ENCODE results near the genes FSCB and MIS18BP1.

DNA sequence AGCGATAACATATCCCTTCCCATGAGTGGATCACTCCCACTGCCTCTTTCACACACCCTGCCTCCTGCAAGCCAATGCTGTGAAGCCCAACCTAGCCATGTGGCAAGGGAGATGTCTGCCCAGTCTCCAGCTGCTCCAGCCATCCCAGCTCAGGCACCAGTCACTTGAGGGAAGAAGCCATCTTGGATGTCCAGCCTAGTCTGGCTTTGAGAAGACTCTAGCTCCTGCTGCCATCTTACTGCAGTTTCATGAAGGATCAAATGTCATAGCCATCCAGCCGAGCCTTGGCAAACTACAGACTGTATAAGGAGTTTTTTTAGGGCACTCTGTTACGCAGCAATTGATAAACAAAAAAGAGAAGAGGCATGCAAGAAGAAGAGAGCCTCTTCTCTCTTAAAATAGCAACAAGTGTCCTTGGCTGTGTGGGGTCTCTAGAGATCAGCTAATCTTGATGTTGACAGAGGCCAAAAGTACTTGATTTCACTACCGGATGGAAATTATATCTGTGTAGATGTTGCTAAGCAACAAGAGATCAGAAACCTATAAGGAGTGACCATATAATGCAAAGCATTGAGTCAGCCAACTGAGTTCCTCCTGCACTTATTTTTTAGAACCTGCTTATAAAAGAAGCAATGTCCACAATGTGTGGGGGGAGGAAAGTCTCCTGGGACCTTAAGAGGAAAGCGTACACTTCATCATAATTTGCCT is 241.5 kb downstream of the BRMS1L start:
- PRO-cap = no peak

DNA sequence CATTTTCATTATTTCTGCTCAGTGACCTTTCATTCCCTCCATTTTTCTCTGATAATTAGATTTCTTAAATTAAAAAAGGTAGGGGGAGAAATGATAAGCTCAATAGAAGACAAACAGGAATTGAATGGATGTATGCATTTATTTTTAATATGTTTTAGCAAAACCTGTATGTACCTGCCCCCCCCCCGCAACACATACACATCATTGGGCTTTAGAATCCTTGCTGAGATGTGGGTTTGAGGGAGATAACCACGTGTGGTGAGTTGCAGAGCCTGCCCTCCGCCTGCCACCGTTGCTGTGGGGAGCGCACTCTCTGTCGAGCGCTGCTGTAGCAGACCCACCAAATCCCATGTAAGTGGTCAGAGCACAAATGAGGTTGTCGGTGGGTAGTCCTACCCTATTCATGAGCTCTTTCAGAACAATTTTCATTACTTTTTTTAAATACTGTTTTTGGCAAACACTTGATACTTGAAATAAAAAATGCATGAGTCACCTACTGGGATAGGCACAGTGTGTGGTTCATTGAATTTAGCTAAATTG is 242.6 kb downstream of the BRMS1L start:
- PRO-cap = no peak

- PRO-cap = no peak
Observed at GRCh38 chr14:36124837-36125083, 195.7 kb downstream of the MBIP start.

DNA sequence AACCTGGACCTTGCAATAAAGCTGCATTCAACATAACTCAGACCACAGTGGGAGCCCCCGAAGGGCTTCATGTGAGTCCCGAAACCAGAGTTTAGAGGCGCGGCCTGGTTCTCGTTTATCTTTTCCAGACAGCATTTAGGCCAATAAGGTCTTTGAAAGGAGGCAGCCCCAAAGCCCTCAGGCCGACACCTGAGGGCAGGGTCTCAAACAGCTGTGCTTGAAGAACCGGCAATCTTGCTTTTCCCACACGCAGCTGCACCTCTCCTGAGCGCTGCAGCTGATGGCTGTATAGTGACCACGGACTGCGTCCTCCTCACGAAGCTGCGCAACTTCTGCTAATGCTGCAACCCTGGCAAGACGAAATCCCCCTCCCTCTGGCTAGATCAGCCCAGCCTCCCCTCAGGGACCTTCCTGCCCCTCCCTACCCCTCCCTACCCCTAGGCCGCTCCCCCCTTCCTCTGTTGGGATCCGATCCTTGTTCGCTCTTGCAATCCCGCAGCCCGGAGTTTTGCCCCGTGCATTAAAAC is 5.0 kb upstream of the PAX9 start:
- PRO-cap = no peak

GRCh38 chr14:36663216-36663465 is 1.5 kb downstream of the PAX9 start:
- PRO-cap = no peak

GRCh38 chr14:36683405-36683749 is 21.7 kb downstream of the PAX9 start:
- PRO-cap = no peak

GRCh38 chr14:37600776-37601487 is 5.5 kb downstream of the TTC6 start:
- PRO-cap = no peak

GRCh38 chr14:39016868-39017899 is 85.9 kb downstream of the SEC23A start:
- PRO-cap = no peak

DNA sequence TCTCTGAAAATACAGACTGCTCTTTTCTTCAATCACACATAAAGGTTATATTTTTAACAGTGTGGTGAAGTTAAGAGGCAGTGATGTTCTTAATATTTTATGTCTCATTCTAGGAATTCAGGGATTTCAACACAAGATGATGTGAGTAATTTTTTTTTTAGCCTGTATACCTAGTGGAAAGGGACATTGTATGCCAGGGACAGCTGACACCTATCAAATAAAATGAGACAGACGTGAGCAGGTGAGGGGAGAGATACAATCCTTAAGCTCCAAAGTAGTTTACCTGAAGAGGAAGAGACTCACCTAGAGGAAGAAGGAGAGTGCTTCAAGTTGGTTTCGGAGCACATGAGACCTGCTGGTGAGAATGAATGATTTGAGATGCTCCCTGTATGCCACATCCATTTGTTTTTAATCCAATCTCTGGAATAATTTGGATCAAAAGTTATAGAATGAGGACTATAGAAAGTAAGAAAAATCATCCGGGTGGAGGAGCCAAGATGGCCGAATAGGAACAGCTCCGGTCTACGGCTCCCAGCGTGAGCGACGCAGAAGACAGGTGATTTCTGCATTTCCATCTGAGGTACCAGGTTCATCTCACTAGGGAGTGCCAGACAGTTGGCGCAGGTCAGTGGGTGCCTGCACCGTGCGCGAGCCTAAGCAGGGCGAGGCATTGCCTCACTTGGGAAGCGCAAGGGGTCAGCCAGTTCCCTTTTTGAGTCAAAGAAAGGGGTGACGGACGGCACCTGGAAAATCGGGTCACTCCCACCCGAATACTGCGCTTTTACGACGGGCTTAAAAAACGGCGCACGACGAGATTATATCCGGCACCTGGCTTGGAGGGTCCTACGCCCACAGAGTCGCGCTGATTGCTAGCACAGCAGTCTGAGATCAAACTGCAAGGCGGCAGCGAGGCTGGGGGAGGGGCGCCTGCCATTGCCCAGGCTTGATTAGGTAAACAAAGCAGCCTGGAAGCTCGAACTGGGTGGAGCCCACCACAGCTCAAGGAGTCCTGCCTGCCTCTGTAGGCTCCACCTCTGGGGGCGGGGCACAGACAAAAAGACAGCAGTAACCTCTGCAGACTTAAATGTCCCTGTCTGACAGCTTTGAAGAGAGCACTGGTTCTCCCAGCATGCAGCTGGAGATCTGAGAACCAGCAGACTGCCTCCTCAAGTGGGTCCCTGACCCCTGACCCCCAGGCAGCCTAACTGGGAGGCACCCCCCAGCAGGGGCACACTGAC is 915.8 kb upstream of the FBXO33 start:
- PRO-cap = no peak

- PRO-cap = no peak
Observed at GRCh38 chr14:40629650-40630281, 976.9 kb upstream of the LRFN5 start.

GRCh38 chr14:41605169-41605749 is 1.4 kb upstream of the LRFN5 start:
- PRO-cap = no peak

DNA sequence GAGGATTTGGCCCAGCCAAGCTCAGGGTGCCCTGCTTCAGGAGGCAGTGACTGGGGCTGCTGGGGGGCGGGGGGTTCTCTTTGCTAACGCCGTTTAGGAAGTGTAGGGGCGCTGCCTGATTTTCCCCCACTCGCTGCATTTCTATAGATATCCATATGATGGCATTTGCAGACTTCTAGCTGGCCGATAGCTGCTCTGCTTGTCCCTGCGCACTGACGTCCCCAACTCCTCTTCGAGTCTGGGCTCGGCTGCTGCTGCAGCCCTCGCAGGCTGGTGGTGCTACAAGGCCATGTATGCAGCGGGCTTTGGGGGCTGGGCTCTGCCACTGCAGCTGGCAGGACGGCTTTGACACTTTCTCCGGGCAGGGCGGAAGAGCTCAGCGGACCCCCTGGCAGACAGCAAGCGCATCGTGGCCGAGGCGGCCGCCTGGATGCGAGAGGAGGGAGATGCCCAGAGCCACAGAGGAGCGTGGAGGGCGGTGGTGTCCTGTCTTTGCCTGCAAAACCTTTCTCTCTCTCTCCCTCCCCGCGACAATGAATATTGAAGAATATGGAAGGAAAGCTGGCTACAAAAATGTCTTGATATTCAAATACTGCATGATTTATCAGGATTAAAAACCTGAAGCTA is 3.2 kb downstream of the LRFN5 start:
- PRO-cap = no peak

- PRO-cap = no peak
Observed at GRCh38 chr14:44506995-44507592, at the start of gene FSCB. Gene FSCB, minus strand, starts transcription at chr14:44507283.

GRCh38 chr14:44798361-44798897 is 98.6 kb upstream of the C14orf28 start:
- PRO-cap = no peak

DNA sequence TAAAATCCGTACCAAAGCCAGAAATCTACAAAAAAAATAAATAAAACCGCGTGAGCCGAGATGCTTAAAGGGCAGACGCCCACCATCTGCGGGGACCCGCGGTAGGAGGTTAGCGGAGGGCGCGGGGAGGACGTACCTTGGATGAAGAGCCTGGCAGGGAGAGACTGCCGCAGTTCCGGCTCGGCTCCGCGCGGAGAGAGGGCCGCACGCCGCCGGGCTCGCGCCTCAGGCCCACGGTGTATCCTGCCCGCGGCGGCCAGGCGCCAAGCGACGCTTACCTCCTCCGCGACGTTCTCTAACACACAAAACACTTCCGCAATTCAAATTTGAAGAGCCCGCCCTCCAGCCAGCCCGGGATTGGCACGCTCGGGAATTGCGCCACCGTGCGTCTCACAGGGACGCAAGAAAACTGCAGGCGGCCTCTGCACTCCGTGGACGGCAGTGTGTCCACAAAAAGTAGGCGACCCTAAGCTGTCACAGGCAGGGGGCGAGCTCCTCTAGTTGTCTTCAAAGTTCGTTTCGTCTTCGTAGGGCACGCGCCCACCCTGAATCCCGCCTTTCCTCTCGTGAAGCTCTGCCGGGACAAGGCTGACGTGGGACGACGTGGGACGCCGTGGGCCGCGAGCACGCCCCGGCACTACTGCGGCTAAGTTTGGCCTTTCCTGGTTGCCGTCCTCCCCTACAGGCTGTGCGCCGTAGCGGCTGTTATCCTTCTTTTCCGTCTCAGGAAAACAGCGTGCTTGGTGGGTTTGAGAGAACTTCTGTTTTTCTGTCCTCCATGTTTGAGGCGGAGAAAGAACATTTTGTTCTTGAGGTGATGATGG is at the start of gene MIS18BP1:
TSS of gene MIS18BP1 (minus strand) at position 304 of the 824 bp plus-strand sequence.
- PRO-cap = bidirectional peak, plus-strand start at position 715 of the sequence, minus-strand start at position 297 of the sequence

DNA sequence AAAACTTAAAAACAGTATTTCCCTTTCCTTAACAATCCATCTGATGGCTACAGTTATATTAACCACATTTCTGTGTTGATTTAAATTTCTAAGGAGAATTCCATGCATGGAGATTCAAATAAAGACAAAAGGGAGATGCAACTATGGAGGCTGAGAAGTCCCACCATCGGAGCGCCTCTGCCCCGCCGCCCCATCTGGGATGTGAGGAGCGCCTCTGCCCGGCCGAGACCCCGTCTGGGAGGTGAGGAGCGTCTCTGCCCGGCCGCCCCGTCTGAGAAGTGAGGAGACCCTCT is 135.8 kb upstream of the MIS18BP1 start:
- PRO-cap = no peak

- PRO-cap = no peak
Observed at GRCh38 chr14:45550833-45552156, 298.3 kb upstream of the MIS18BP1 start.

DNA sequence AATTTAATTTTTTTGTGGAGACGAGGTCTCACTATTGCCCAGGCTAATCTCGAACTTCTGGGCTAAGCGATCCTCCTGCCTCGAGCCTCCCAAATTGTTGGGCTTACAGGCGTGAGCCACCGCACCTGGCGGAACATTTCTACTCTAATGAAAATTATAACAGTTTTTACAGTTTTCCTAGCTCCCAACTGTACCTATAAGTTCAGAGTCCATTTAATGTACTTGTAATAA is 1.6 kb upstream of the LRR1 start:
- PRO-cap = no peak

DNA sequence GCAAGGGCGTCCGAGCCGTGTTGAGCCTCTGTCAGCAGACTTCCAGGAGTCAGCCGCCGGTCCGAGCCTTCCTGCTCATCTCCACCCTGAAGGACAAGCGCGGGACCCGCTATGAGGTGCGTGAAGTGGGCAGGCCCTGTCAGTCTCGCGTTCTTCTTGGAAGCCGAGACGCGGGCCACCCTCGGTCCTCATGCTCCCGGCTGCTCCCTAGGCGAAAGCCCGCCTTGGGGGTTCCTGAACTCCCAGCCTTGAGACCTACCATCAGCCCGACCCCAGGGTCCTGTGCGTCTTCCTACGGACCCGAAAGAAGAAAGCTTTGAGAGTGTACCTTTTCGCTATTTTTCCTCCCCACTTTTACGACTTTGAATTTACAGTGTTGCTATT is 340 bp downstream of the LRR1 start:
- PRO-cap = bidirectional peak, plus-strand start at position 191 of the sequence, minus-strand start at position 92 of the sequence

- PRO-cap = no peak
Observed at GRCh38 chr14:49774898-49775623, 7.1 kb downstream of the KLHDC2 start.